ENCODE measurements around a stretch of chr20.

DNA sequence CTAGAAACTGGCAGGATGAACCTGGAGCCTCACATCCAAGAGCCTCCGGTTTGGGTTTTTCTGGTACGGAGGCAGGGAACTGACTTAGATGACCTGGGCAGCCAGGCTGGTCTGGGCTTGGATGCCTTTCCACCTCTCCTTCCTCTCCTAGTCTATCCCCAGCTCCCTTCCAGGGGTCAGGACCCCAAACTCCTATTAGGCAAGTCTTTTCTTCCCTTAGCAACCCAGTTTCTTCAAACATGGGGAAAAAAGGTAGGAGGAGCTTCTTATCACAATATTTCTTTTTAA is 2.8 kb upstream of the TGIF2 start:
- PRO-cap = no peak

- PRO-cap = bidirectional peak, plus-strand start at chr20:36574271, minus-strand start at chr20:36574397
Observed at GRCh38 chr20:36574186-36574456, 724 bp downstream of the TGIF2 start.

GRCh38 chr20:36652603-36653273 is 6.7 kb upstream of the SLA2 start:
- PRO-cap = no peak

- PRO-cap = no peak
Observed at GRCh38 chr20:36744718-36745298, 1.1 kb downstream of the NDRG3 start.

GRCh38 chr20:36854105-36854794 is 9.1 kb downstream of the SOGA1 start:
- PRO-cap = no peak

DNA sequence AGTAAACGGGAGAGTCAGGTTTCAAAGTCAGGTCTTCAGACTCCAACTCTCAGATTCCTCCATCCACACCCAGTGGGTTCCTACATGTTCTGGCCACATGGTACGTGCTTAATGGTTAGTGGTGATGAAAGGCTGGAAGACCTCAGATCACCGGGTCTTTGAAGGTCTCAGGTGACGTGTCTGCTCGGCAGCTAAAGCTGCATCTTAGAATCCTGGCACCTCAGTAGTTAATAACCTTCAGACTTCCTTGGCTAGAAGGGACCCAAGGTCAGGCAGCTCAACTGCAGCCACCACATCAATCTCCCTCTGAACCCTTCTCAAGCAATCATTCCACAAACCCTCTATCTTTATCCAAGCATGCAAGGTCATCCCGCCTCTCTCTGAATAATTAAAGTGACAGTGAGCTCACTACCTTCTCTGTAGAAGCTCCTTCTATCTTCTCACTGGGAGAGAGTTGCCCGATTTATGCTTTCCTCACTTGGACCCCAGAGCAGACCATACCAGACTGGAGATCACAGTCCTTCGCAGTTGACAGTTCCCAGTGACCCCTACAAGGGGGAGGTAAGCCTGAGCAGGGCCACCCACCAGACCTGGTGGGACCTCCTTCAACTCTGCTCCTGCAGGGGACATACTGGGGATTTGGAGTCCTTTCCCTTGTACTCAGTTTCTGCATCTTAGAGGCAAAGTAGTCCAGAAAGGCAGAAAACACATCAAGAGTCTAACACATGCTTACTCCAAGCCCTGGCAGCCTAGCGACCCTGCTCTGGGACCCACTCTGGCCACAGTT is 4.0 kb downstream of the SOGA1 start:
- PRO-cap = no peak

- PRO-cap = no peak
Observed at GRCh38 chr20:36896740-36897475, 21.0 kb downstream of the TLDC2 start.

DNA sequence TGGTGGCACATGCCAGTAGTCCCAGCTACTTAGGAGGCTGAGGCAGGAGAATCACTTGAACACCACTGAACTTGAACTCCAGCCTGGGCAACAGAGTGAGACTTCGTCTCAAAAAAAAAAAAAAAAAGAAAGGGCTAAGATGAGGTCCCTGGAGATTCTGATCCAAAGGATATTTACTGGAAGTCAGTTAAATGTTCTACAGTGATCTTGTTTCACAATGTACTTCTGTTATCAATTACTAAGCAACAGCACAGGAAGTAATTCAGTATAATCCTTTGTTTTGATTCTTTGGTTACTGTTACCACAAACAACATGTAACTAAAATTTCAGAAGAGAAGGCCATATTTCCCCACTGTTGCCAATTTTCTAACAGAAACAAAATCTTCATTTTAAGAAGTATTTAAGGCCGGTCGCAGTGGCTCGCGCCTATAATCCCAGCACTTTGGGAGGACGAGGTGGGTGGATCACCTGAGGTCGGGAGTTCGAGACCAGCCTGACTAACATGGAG is 7.2 kb downstream of the SAMHD1 start:
- PRO-cap = no peak

- PRO-cap = no peak
Observed at GRCh38 chr20:37007802-37008444, 56.4 kb upstream of the SAMHD1 start.

GRCh38 chr20:37344247-37345485 is 1.3 kb upstream of the SRC start:
- PRO-cap = bidirectional peak, plus-strand start at chr20:37344701, minus-strand start at chr20:37344565

DNA sequence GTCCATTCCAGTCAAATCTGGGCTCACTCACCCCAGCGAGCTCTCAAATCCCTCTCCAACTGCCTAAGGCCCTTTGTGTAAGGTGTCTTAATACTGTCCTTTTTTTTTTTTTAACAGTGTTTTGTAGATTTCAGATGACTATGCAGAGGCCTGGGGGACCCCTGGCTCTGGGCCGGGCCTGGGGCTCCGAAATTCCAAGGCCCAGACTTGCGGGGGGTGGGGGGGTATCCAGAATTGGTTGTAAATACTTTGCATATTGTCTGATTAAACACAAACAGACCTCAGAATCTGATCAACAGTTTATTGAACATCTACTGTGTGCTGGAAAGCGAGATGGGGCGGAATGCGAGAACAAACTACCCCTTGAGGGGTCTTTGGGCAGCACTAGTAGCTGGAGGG is 59.2 kb downstream of the SRC start:
- PRO-cap = no peak

GRCh38 chr20:37412170-37412632 is 66.3 kb downstream of the SRC start:
- PRO-cap = no peak

- PRO-cap = no peak
Observed at GRCh38 chr20:37418418-37418617, 72.4 kb downstream of the SRC start.

DNA sequence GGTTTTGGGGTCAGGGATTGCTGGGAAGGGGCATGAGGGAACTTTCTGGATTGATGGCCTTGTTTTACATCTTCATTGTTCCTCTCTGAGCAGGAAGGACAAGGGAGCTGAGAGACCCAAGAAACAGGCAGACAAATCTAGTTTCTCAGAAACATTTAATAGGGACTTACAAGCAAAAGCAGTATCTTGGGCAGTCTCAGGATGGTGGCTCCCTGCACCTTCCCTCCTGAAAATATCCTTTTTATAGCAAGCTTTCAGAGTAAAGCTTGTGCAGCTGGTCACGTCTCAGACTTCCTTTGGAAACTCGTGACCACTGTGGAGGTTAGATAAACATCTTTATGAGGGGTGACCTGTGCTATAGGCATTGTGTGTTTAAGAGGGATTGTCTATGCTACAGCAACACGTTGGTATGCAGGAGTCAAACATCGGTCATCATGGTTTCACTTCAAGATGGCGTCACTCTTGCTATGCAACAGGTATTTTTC is 14.4 kb upstream of the BLCAP start:
- PRO-cap = no peak

DNA sequence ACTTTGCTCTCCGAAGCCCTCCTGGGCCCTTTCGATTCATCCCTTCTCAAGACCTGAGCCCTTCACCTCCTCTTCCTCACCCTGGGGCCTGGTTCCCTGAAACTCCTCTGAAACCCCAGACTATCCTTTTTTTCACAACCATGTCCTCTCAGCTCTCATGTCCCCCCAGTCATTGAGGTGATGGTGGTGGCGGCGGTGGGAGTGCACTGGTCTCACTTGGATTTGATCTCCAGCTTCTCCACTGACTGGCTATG is 395 bp downstream of the CTNNBL1 start:
- PRO-cap = no peak

- PRO-cap = no peak
Observed at GRCh38 chr20:37823340-37824128, 79.4 kb upstream of the VSTM2L start.

GRCh38 chr20:37990088-37991371 is 42.7 kb downstream of the TTI1 start:
- PRO-cap = no peak

GRCh38 chr20:38065543-38066500 is 32.3 kb downstream of the RPRD1B start:
- PRO-cap = no peak

DNA sequence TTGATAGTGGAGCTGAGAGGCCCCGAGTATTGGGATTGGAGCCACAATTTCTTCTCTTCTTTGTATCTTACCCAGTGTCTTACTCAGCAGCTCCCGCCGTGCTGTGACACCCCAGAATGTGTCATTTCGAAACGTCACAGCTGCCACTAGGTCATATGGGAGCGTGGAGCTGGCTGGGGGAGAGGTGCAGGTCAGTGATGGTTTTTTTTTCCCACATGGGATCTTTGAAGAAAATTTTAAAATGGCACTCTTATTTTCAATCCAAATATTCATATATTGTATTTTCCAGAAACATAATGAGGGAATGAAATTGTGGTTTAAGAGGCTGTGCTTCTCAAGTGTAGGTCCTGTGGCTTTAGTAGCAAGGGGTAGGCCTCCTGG is 50.2 kb downstream of the RPRD1B start:
- PRO-cap = no peak

- PRO-cap = no peak
Observed at GRCh38 chr20:38146190-38146670, 18.8 kb downstream of the TGM2 start.